ENCODE data around the genes CBFA2T3 and CDH15.

DNA sequence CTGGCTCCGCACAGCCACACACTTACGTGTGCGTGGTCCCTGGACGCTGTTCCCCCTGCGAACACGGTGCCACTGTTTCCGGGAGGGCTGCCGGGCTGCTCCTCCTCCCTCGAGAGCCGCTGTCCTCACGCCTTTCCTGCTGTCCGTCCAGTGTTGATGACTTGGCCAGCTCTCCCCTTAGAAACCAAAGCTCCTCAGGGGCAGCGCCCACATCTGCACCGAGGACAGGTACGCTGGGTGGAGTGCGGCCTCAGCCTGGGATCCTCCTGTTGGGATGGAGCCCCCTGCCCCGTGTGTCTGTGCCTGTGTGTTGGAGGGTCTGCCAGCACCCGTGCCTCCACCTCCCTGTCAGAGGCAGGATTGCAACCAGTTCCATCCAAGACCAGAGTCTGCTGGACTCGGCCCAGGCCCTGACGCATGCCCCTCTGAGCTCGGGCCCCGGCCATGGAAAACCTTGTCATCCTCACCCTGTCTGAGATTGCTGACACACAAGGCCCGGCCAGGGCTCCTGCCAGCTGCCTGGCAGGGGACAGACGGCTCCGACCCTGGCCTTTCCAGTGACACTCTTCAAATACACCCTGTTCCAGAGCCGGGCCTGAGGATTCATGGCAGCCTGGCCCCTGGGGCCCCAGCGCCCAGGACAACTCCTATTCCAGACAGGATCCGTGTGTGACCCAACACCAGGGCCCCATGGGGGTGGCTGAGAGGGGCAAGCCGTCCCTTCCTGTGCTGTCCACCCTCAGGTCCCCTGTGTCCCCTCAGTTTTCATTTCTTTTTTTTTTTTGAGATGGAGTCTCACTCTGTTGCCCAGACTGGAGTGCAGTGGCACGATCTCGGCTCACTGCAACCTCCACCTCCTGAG lies 3.1 kb upstream of the PABPN1L start:
- PRO-cap = no peak

- PRO-cap = no peak
Measured at GRCh38 chr16:88873248-88873971, 7.0 kb upstream of the PABPN1L start.

GRCh38 chr16:88876038-88876925 lies 9.8 kb upstream of the PABPN1L start:
- PRO-cap = no peak

- PRO-cap = no peak
Measured at GRCh38 chr16:88904476-88905519, 38.3 kb upstream of the PABPN1L start.

- PRO-cap = no peak
Measured at GRCh38 chr16:88941713-88942410, 35.1 kb downstream of the CBFA2T3 start.

- PRO-cap = no peak
Measured at GRCh38 chr16:88976108-88976806, 750 bp downstream of the CBFA2T3 start.

DNA sequence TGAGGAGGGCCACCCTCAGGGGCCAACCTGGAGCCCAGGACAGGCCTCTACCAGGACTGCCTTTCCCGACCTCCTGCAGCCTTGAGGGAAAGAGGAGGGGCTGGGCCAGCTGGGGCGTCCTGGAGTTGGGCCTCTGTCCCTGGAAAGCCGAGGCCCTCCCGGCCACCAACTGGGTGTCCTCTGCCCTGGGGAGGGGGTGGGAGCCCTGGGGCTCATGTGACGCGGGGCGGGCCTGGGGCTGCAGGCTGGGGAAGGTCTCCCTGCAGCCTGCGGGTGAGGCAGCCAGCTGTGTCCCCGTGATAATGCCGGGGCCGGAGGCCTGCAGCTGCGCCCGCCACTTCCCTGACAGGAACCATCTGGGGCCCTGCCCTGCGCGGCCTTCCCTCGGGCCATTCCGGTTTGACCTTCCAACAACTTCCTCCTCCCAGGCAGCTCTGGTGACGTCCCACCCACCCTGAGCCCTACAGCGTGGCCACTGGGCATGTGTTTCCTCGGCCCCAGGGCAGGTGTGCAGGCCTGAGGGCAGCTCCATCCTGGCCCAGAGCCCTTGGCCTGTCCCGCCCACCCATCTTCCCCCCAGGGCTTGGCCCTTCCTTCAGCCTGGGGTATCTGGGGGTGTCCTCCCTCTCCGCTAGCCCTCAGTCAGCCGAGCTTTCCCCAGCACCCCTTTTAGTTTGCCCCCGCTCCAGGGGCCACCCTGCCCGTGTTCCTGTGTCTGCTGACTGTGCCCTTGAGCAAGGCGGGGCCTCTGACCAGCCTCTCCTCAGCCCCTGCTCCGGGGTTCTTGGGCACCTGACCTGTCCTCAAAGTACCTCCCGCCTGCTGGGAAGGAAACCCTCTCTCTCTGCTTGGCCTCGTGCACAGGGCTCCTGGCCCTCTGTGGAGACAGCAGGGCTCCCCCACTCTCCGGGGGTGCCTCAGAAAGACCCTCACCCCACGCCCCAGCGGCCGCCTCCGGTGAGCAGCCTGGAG lies at the start of gene CBFA2T3:
Gene CBFA2T3, minus strand, starts transcription at position 401 of the 972 bp plus-strand sequence.
- PRO-cap = no peak

- PRO-cap = no peak
Measured at GRCh38 chr16:89052273-89052847, 41.3 kb upstream of the ACSF3 start.

DNA sequence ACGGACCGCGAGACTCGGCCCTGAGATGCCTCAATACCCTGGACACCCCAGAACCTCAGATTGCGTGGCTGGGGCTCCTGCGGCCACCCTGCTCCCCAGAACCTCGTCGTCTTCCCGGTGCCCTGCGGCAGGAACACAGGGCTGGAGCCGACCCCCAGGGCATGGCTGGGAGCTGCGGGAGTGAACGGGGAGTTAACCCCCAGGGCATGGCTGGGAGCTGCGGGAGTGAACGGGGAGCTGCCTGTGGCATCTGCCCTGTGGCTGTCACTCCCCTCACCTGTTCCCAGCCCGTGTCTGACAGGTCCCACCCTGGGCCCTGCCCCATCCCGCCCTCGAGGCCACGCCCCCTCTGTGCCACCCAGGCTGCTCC lies 39.5 kb upstream of the ACSF3 start:
- PRO-cap = no peak

DNA sequence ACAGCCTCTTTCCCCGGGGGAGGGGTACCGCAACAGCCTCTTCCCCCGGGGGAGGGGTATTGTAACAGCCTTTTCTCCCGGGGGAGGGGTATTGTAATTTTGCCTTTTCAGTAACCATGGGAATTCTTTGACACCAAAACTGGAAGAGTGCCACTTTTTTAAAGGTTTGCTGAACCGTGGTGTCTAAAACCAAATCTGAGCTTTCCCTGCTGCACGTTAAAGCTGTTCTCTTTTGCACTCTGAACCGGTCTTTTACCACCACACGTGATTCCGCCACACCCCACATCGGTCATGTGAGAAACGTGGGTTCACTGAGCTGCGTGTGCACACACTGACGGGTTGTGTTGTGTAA lies 9.3 kb upstream of the ACSF3 start:
- PRO-cap = no peak

GRCh38 chr16:89113596-89114312 lies 20.1 kb downstream of the ACSF3 start:
- PRO-cap = no peak

DNA sequence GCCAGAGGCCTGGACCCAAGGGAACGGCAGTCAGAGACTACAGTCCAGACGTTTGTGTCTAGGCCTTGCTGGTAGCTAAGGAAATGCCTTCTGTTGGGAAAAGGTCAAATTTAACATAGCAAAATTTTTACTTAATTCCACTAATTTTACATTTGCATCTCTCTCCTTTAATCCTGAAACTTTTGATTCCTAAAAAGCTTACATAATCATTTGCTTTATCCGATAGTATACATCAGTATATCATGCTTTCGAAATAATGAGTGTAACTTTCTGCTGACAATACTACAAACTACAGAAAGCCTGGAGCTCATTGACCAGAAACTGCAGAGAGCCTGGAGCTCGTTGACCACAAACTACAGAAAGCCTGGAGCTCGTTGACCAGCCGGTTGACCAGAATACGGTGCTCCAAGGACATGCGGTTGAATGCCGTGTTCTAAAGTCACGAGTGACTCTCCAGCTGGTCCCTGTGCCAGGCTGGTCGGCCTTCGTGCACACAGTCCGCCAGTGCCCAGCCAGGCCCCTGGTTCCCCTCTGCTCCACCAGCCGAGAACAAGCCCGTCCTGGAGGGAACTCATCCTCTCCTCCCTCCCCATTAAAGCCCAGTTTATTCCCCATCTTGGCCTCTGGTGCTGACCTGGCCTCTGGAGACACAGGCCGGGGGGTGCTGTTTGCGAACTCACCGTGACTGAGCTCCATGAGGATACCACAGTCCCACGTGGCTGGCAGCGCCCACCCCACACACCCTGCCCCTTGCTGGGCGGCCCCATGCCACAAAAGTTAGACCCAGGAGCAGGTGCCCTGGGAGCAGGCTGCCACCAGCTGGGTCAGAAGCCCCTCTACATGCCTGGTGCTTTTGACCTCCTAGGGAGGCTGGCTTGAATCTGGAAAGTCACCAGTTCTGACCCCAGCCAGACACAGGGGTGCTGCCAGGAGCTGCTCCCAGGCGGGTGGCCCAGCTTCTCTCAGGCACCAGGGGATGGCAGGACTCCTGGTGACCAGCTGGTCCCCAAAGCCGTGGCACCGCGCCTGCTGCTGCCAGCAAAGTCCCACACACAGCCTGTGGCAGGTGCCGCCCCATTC lies 15.6 kb upstream of the CDH15 start:
- PRO-cap = no peak

GRCh38 chr16:89171048-89172060 lies at the start of gene CDH15:
CDH15 (plus strand) TSS chr16:89171748.
- PRO-cap = no peak

- PRO-cap = no peak
Measured at GRCh38 chr16:89261483-89262179, 44.1 kb downstream of the ZNF778 start.

GRCh38 chr16:89291333-89291956 lies 73.9 kb downstream of the ZNF778 start:
- PRO-cap = no peak

DNA sequence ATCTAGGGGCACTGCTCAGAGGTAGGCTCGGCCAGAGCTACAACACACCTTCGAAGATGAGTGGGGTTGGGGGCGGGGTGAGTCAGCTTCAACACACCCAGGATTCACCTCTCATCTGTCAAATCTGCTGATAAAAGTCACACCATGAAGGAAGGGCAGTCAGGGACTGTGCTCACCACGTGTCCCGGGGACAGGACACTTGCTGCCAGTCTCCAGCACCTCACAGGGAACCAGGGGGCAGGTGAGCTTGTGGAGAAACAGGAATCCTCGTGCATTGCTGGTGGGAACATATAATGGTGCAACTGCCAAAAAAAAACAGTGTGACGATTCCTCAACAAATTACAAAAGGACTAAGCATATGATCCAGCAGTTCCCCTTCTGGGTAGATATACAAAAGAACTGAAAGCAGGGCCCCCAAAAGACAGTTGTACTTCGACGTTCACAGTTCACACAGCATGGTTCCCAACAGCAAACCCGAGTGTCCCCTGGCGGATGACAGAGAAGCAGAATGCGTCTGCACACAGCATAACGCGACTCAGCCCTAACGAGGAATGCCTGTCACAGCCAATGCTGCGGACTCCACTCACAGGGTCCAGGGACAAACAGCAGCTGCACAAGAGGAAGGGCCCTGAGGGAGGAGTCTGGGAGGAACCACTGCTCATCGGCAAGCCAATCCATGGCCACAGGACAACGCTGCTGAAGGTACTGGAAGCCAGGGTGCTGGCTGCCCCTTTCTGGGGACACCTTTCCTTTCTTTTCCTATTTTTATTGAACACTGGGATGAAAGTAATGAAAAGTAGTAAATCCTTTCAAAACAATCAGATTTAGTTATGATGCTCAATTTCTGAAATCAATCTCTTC lies 133.0 kb downstream of the ANKRD11 start:
- PRO-cap = no peak

- PRO-cap = no peak
Measured at GRCh38 chr16:89357998-89358947, 132.1 kb downstream of the ANKRD11 start.

GRCh38 chr16:89362152-89362735 lies 128.1 kb downstream of the ANKRD11 start:
- PRO-cap = no peak

DNA sequence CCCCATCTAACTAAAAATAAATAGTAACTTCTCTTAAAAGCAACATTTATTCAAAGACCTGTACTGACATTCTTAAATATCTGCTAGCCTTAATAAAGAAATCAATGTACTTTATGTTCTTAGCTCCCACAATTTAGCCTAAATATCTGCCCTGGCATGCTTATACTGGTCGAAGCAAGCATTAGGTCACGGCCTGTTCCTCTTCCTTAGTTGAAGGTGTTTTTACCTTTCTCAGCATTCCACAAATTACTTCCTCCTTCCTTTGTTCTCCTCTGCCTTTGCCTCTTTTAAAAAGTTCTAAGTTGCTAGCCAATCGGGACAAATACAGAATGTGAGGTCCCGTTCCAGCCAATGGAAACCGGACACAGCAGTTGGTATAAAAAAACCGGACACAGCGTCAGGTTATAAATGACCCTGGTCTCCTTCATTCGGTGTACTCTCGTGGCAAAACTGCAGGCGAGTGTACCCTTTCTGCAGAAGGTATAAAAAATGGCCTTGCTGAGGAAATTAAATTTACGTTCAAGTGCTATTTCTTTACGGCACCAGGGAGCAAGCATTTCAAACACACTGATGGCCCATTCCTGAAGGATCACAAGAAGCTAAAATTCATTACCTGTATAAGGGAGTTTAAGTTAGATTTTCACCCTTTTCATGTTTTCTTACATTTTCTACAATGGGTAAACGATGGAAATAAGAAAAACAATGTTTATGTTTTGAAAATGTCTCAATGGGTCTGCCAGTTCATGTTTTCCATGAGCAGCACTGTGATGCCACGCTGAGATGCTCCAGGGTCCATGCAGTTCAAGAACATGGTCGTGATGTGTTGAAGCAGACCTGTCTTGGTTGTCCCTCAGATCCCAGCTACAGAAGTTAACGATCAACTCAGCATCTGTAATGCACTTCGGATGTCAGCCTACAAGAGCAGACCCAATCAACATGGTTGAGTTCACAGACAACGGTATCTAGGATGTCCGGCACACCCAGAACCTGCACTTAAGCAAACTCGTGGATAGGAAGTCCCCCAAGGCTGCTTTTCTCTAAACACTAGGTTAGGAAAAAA lies 98.3 kb downstream of the ANKRD11 start:
- PRO-cap = no peak

GRCh38 chr16:89397297-89398112 lies 92.9 kb downstream of the ANKRD11 start:
- PRO-cap = no peak